ENCODE measurements around a stretch of chr7.

- PRO-cap, 8 experiments: peak in 3 of 8 experiments; most common plus-strand start chr7:139380365 (in 2)
Measured at GRCh38 chr7:139380083-139381363, 20.8 kb downstream of the LUC7L2 start.

DNA sequence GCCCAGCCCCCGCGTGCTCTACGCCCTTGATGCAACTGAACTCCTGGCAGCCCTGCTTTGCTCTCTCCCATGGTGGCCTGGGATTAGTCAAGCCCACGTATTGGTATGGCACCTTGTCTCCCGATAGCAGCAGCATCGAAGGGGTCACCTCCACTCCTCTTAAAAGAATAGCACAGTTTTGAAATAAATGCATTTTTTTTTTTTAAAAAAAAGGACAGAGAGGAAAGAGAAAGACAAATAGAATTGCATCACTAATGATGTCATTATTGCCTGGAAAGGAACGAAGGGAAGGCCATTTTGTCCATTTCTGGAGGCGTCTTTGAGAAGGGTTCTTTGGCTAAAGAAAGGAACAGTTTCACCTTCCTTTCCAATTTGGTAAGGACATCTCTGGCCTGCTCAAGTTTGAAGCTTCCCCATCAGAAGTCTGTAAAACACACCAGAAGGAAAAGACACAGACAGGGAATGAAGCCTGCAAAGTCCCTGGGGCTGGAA lies 43.8 kb downstream of the CLEC2L start:
- PRO-cap, 8 experiments: no peak in any of the 8 experiments

GRCh38 chr7:139572169-139573111 lies 49.0 kb downstream of the CLEC2L start:
- PRO-cap, 8 experiments: peak in 1 of 8 experiments; most common minus-strand start chr7:139572728 (in 1)

- PRO-cap, 8 experiments: no peak in any of the 8 experiments
Measured at GRCh38 chr7:139600058-139600681, 76.7 kb downstream of the CLEC2L start.

GRCh38 chr7:139613982-139614601 lies 90.6 kb downstream of the CLEC2L start:
- PRO-cap, 8 experiments: no peak in any of the 8 experiments

DNA sequence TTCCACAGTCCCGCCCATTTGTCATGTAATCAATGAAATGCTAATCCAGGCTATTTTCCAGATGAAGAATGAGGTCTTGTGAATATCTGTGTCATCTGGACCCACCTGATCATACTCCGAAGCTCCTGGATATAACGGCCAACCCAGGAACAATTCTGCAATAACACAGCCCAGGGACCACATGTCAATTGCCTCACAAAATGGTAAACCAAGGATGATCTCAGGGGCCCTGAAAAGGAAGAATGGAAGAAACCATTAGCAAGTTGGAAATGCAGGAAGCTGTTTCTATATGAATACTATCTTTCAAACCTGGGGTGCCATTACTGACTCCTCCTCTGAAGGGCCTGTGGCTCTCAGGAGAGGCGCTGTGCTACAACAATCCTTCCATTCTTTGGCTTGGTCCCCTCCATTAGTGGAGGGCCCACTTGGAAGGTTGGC lies 108.0 kb downstream of the CLEC2L start:
- PRO-cap, 8 experiments: no peak in any of the 8 experiments

DNA sequence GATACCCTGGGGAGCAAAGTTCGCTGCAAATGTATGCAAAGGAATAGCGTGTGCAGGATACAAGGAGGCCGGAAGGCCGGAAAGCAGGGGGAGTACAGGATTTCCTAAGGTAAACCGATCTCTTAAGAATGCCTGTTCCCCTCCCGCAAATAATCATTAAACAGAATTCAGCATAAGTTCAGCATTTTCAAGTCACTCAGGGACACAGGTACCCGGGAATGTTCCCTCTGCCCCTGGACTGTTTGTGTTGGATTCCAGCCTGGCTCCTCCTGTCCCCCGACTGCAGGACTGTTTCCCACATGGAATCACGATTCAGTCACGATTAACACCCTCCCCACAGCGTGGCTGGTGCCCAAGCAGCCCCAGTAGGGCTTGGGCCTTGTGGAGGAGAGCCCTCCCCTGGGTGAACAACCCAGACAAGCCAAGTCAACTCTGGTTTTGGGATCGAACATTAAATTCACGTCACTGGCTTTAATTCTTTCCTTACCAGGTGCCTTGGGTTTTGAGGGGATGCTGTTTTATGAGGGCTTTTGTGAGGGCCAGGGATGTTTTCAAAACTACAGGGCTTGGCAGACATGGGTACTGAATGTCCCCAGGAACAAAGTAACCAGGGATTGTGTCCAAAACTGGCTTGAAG lies 97.7 kb downstream of the HIPK2 start:
- PRO-cap, 8 experiments: no peak in any of the 8 experiments

DNA sequence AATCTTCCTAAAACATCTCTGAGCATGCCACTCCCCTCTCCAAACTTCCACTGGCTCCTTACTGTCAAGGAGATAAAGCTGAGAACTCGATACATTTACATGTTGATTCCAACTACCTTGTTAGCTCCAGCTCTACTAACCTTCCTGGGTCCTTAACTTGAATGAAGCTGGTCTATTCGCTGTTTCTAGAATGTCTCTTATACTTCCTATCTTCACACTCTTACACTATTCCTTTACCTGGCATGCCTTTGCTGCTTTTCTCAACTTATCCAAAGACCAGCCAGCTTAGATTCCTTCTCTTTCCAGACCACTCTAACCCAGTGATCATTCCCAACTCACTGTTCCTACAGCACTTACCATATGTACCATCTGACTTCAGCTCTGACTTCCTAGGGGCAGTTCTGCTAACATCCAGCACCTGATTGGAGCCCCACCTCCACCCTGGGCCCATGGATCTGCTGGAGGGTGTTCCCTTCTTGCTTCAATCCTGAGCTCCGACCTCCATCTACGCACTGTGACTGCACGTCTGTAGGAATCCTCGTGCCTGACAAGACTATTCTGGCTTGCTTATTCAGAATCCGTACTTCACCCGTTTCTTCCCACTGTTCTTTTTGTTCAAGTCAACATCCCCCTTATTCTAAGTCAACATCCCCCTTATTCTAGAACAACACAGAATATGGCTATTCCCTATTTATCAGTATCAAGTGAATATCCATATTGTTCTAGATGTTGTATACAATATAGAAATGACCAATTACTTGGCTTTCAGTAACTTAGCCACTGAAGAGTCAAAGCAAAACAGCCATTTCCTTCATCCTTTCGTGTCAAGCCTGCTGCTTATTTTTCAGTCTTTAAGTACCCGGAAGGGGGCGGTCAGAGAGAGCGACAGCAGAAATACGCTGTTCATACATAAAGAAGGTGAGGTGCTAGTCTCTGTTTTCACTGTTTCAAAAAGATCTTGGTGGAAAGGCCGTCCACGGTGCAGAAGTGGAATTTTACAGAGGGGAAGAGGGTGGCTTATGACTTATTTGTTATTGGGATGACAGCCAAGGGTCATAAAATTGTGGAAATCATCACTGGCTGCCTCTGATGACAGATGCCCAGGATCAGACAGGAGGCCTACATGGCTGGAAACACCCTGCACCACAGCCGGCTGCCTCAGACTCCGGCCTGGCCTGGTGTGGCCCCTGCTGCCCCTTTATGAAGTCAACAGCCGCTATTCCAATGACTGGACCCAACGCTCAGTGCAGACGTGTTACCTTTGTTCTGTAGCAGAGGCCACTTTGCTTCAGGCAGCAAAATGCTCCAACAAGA lies 57.4 kb downstream of the HIPK2 start:
- PRO-cap, 8 experiments: no peak in any of the 8 experiments

DNA sequence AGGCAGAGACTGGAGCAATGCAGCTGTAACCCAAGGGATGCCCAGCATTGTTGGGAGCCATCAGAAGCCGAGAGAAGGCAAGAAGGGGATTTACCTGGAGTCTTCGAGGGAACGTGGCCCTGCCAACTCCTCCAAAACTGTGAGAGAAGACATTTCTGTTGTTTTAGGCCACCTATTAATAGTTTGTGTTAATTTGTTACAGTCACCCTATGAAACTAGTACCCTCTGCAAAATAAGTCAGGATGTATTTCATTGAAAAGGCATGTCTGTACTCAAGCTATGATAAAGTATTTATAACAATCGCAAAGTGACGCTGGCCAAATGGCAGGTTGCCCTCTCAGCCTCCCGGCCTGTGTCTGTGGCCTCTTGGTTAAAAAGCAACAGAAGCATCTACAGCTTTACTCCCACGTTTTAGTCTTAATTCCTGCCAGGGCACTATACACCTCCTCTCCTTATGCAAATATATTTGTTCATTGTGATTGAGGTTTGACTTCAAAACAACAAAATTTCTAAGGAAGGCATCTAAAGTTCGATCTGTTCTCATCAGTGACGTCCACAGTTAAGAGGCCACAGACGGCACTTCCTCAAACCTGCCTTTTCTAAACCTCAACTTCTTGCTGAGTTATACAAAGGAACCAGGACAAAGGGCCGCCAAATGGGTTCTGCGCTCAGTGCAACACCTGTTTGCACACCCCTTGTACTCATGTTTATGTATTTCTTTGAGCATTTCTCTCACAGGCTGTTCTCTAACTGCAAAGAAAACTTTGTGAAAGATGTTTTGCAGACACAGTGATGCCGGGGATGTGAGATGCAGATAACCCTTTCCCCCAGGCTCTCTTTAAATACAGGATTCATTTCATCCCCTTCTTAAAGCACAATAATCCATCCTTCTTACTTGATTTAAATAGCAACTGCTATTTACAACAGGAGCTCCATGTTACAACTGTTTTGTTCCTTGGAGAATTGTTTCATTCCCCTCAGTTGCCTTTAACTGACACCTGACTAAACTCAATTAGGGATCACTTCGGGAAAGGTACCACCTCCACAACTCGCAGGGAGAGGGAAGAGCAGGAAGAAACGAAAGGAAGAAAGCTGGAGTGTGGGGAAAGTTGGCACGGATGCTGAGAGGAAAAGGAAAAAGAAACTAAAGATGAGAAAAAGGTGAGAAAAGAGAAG lies 46.5 kb downstream of the HIPK2 start:
- PRO-cap, 8 experiments: peak in 6 of 8 experiments; most common plus-strand start position 654 of the sequence (in 6); most common minus-strand start position 413 of the sequence (in 2)

- PRO-cap, 8 experiments: no peak in any of the 8 experiments
Measured at GRCh38 chr7:139745611-139745939, 32.2 kb downstream of the HIPK2 start.

GRCh38 chr7:139767833-139768785 lies 9.7 kb downstream of the HIPK2 start:
- PRO-cap, 8 experiments: peak in 6 of 8 experiments; most common minus-strand start chr7:139768720 (in 5)

- PRO-cap, 8 experiments: no peak in any of the 8 experiments
Measured at GRCh38 chr7:139772008-139772666, 5.7 kb downstream of the HIPK2 start.

DNA sequence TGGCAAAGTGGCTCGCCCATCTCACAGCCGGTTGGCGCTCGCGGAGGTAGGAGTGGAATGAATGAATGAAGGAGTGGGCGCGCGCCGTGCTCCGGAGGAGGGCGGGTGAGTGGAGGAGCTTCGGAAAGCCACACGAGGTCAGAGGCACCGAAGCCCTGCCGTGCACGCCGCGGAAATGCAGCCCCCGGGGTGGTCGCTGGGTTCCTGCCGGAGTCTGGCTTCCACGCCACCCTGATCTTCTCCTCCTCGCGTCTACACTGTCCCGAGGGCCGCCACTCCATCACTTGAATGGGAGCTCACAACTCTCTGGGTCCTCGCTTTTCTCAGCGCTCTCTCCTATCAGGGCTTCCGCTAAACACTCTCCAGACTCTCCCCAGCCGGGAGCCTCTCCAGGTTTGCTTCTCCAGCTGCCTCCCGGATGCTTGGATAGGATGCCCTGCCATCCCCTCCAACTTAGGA lies 657 bp upstream of the HIPK2 start:
- PRO-cap, 8 experiments: peak in 6 of 8 experiments; most common plus-strand start position 24 of the sequence (in 5)

DNA sequence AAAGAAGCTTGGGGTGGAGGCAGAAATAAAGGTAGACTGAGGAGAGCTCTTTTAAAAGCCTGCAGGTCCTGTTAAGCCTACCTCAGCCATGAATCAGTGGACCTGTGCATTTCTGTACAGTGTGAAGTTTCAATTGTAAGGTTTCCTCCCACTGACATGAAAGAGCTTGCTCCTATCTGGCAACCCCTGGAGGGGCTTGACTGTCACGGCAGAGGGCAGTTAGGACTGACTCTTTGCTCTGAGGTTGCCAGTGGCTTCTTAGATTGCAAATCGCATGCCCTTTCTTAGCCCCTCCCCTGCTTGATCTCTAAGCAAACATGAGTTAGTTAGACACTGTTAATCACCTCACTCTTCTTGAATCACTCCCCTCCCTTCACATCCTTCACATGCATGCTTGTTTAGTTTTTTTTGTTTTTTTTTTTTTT lies 5.8 kb upstream of the HIPK2 start:
- PRO-cap, 8 experiments: no peak in any of the 8 experiments

DNA sequence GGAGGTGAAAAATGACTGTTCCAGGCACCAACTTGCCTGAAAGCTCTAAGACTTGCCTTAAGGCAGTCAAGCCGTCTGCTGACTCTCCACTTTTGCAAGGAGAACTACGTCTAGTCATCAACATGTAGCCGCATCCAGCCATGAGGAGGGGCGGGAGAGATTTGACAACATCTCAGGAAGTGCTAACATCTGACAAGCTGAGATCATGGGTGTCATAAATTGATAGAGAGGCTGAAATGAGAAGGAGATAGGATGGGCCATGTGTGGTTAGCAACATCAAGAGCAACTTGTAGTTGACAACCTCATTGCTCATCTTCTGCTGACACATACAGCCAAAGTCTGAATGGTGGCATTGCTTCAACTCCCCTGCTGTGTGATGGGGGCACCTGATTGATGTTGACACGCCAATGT lies 8.9 kb upstream of the TBXAS1 start:
- PRO-cap, 8 experiments: peak in 2 of 8 experiments; most common plus-strand start position 255 of the sequence (in 1); most common minus-strand start position 94 of the sequence (in 1)

DNA sequence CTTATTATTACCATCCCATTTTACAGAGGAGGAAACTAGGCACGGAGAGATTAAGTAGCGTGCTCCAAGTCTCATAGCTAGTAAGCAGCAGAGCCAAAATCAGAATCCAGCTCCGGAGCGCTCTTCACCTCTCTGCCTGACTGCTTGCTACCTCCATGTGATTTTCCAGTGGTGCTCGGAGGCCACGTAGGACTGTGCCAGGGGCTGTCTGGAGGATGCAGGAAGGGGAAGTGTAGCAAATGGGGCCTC lies 108.5 kb downstream of the TBXAS1 start:
- PRO-cap, 8 experiments: peak in 2 of 8 experiments; most common minus-strand start position 138 of the sequence (in 2)

GRCh38 chr7:139969467-139970073 lies 93.2 kb downstream of the PARP12 start:
- PRO-cap, 8 experiments: no peak in any of the 8 experiments

DNA sequence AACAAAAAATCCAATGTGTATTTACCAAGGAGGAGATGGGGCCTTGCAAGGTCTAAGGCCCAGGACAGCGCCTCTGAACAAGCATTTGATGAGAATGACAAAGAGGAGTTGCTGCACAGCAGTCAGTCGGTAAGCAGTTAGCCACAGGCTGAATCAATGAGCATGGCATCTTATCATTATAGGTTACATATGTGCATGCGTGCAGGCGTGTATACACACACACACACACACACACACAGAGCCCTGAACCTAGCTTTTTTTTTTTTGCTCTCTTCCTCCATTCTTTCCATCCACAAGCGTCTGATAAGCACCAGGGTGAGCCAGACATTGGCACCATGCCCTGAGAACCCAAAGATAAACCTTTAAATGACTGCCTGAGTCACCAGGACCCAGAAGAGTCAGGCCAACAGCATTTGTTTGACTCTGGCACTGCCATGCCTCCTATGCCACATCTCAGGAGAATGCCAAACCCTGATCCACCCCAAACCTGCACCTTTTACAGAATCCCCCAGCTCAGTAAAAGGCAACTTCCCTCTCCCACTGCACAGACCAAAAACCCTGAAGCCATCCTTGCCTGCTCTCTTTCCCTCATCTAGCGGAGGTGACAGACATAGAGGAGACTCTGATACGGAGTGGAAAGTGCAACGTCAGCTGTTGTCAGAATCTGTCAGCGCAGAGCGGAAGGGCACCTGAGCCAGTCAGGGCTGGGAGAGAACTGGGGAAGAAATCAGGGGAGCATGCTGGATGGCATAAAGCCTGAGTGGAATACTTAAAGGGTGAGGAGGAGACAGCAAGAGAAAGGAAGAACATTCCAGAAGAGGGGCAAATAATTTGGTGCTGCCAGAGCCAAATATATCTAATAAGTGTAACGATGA lies 3.4 kb downstream of the PARP12 start:
- PRO-cap, 8 experiments: no peak in any of the 8 experiments

DNA sequence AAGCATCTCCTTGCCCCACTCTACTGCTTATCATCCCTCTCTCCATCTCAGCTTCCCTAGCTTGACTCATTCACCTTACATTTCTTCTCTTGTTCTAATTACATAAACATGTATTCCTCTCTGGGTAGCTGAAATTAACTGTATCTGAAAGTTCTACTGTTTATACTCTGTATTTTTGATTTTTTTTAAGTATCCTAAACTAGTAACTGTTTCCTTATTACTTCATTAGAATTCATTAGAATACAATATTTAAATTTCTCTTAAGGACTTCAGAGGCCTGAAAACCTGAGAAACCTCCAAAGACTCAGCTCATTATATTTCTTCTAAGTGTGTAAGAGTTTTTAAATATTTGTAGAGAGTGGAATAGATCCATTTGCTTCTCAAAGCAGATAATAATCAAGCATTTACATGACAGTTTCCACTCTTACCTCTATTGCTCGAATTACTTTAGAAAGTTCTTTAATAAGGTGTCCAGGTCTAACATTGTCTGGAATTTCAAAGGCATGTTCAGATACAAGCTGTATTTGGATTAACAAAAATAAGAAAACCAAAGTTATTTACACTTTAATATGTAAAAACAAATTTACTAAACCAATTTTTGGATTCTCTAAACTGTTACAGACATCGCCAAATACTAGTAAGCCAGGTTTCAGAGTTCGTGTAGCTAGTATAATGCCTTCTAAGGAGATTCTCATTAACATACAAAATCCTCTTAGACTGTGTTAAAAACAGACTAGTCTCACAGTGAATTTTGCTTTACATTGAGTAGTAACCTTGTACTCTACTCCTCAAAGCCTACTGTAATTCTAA lies 48.1 kb upstream of the PARP12 start:
- PRO-cap, 8 experiments: no peak in any of the 8 experiments

DNA sequence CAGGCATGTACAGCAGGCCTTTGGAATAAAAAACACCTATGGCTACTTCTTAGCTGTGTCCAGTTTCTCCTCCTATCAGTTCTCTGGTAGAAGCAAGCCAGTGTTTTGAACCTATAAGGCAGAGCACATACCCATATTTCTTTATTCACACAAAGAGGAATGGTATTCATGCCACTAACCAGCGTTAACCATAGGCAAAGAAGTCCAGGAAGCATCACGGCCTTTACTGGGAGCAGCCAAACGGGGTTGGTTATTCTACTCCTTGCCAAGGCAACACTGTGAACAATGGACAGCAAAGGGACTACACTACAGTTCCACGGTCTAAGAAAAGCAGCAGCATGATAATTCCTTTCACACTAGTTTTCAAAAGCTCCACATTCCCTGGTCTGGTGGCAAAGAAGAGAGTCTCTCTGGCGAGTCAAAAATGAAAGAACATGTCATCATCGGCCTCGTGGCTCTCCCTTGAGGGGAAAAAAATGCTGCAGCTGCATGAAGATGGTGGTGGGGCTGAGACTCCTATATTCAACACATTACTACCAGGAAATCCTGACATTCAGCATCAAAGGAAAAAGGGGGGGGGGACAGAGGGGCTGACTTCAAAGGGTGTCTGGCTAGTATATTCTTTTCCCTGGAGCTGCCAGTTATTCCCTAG lies 49.2 kb downstream of the SLC37A3 start:
- PRO-cap, 8 experiments: no peak in any of the 8 experiments